ENCODE measurements around a stretch of chr1.

DNA sequence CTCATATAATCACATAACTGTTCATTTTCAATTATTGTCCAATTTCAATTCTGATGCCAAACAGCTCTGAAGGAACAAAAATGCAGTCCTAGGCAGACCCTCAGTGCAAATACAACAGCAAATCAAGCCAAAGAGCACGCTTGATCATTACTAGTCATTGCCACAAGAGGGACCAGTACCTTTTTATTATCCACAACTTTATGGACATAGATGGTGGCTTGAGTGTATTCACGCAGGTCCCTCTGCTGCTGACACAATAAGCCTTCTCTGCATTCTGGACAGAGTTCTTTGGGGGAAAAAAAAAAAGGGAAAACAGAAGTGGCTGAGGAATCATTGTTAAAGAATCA is 34.1 kb upstream of the RAP1GAP start:
- PRO-cap, 10 experiments: no peak in any of the 10 experiments

DNA sequence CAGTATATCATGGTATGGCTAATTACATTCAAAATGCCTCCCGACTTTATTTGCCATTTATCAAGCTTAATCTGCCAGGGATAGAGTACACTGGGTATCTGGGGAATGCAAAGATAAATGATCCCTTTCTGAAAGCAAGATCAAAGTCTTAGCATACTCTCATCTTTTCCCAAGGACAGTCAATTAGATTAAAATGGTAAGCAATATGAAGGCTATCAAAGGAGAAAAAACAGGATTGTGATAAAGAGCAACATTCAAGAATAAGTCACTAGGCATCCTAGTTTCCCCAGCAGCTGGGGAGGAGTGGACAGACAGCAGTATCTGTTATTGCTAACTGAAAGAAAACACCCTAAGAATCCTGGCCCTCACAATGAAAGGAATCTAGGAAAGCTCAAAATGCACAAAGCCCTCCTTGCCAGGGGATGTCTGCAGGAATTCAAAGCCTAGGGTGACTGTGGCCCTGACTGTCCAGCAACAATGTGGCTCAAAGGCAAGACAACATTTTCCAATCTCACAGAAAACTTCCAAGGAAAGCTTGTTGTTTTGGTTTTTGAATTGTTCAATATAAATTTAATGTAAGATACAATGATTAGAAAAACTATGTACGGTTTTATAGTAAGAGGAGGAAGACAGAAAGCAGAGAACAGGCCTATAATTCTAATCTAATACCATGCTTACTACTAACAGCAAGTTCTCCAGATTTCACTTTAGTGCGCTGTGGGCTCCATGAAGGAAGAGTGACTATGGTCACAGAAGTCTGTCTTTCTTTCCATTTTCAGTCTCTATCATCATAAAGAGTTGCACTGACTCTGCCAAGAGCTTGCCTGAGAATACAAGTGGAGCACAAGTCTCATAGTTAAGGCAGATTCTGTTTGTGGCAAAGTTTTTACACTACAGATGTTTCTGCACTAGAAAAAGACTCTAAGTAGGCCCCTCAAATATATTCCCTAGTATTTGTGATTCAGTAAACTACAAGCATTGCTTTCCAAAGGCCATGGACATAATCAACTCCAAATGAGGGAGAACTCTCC is 56.8 kb downstream of the USP48 start:
- PRO-cap, 10 experiments: no peak in any of the 10 experiments

- PRO-cap, 10 experiments: no peak in any of the 10 experiments
These were observed 15.4 kb downstream of the LDLRAD2 start for GRCh38 chr1:21827132-21828185.

- PRO-cap, 10 experiments: no peak in any of the 10 experiments
These were observed 40.3 kb downstream of the LDLRAD2 start for GRCh38 chr1:21852149-21853031.

- PRO-cap, 10 experiments: no peak in any of the 10 experiments
These were observed 35.6 kb downstream of the HSPG2 start for GRCh38 chr1:21901440-21901940.

- PRO-cap, 10 experiments: no peak in any of the 10 experiments
These were observed 33.0 kb downstream of the HSPG2 start for GRCh38 chr1:21904112-21904495.

GRCh38 chr1:21909309-21909489 is 27.9 kb downstream of the HSPG2 start:
- PRO-cap, 10 experiments: no peak in any of the 10 experiments

DNA sequence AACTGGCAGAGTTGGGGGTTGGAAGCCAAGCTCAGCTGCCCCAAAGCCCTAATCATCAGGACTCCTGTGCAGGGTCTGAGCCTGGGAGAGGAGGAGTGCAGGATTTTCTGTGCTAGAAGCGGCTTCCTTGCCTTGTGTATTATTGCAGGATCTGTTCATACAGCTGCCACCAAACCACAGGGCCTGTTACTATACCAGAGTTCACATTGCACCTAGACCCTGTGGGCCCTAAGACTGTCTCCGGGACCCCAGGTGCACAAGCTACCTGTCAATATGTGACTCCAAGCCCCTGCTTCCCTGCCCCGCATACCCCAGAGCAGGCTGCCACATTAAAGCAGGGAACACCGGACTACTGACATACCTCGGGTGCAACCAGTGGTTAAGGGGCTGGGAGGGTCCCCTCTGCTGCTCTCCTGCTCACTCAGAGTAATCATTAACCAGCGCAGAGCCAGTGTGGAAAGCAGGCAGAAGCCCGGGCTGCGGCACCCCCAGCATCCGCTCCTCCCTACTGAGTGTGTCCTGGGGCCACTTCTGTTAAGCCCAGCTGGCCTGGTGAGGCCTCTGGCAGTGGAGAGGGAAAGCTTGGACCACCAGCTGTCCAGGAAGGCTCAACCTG is 15.8 kb downstream of the HSPG2 start:
- PRO-cap, 10 experiments: peak in 1 of 10 experiments; most common plus-strand start position 537 of the sequence (in 1); most common minus-strand start position 354 of the sequence (in 1)

- PRO-cap, 10 experiments: no peak in any of the 10 experiments
These were observed 7.3 kb upstream of the HSPG2 start for GRCh38 chr1:21944365-21944826.

GRCh38 chr1:21973149-21973614 is 3.6 kb upstream of the CELA3B start:
- PRO-cap, 10 experiments: no peak in any of the 10 experiments

- PRO-cap, 10 experiments: no peak in any of the 10 experiments
These were observed 1.3 kb downstream of the CDC42 start for GRCh38 chr1:22053887-22054175.

- PRO-cap, 10 experiments: peak in 1 of 10 experiments; most common plus-strand start chr1:22120595 (in 1)
These were observed 22.1 kb downstream of the WNT4 start for GRCh38 chr1:22120510-22121492.

GRCh38 chr1:22262496-22262985 is 119.6 kb upstream of the WNT4 start:
- PRO-cap, 10 experiments: no peak in any of the 10 experiments

- PRO-cap, 10 experiments: no peak in any of the 10 experiments
These were observed 34.1 kb upstream of the C1QA start for GRCh38 chr1:22602286-22602690.

DNA sequence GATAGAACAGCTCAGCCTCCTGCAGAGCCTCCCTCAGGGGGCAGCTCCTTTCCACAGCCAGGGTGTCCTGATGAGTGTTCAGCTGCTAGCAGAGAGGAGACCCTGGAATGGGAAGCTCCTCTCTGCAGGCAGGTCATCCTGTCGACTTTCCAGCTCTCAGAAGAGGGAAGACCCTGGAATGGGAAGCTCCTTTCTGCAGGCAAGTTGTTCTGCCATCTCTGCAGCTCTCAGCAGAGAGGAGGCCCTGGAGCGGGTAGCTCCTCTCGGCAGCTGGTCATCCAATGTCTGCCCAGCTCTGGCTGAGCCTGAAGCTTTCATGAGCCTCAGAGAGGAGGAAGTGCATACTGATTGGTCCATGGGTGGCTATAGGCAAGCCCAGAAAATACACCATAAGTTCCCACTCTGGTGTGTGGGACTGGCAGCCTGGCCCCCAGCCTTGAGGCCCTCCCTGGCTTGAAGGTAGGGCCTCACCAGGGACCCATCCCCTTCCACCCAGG is 1.7 kb upstream of the C1QA start:
- PRO-cap, 10 experiments: peak in 1 of 10 experiments; most common minus-strand start position 287 of the sequence (in 1)

DNA sequence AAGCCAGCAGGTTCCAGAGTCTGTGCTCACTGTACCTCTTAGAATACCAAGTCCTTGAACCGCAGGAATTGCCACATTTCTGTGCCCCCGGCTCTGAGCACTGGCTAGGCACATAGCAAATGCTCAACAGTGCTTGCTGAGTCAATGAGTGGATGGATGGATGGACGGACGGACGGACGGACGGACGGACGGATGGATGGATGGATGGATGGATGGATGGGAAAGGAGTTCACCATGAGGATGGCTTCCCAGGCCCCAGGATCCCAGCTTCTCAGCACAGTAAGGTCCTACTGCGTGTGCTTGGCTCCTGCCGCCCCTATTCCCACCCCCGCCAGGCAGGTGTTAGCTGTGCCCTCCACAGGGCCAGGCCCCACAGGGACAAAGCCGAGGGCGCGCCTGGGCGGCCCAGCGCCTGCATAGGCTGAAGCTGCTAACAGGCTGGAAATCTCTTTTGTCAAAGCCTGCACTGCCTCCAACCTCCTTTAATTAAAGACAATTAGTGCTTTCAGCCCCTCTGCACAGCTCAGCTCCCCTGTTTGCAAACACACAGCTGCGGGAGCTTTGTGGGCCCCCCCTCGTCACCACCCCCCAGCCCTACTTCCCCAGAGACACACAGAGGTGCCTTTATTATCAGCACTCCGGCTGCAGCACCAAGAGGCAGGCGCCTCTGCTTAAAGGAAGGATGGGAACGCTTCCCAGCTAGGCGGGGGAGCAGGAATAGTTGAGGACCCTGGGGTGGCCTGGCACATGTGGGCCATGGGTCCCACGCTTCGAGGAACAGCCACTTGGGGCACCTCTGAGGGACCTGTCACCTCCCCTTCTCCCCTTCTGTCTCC is 95.9 kb downstream of the EPHB2 start:
- PRO-cap, 10 experiments: no peak in any of the 10 experiments

- PRO-cap, 10 experiments: no peak in any of the 10 experiments
These were observed 11.0 kb downstream of the KDM1A start for GRCh38 chr1:23030209-23030699.

DNA sequence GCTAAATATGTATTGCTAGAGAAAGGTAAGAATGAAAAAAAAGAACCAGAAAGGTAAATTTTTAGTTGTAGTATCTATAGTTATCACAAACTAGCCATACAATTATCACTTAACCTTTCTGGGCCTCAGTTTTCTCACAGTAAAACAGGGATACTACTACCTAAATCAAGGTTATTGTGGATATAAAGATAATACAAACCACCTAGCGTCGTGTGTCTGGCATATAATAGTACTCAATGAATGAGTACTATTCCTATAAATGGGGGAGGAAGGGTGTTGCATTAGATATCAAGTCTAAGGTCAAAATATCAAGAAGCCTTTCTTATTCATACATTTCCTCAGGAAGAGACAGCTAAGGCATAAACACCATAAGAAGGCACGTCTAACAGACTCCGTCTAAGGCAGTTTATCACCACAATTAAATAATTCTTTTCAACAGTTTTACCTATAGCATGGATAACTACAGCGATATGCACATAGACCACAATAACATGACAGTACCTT is 53.3 kb downstream of the HNRNPR start:
- PRO-cap, 10 experiments: no peak in any of the 10 experiments

DNA sequence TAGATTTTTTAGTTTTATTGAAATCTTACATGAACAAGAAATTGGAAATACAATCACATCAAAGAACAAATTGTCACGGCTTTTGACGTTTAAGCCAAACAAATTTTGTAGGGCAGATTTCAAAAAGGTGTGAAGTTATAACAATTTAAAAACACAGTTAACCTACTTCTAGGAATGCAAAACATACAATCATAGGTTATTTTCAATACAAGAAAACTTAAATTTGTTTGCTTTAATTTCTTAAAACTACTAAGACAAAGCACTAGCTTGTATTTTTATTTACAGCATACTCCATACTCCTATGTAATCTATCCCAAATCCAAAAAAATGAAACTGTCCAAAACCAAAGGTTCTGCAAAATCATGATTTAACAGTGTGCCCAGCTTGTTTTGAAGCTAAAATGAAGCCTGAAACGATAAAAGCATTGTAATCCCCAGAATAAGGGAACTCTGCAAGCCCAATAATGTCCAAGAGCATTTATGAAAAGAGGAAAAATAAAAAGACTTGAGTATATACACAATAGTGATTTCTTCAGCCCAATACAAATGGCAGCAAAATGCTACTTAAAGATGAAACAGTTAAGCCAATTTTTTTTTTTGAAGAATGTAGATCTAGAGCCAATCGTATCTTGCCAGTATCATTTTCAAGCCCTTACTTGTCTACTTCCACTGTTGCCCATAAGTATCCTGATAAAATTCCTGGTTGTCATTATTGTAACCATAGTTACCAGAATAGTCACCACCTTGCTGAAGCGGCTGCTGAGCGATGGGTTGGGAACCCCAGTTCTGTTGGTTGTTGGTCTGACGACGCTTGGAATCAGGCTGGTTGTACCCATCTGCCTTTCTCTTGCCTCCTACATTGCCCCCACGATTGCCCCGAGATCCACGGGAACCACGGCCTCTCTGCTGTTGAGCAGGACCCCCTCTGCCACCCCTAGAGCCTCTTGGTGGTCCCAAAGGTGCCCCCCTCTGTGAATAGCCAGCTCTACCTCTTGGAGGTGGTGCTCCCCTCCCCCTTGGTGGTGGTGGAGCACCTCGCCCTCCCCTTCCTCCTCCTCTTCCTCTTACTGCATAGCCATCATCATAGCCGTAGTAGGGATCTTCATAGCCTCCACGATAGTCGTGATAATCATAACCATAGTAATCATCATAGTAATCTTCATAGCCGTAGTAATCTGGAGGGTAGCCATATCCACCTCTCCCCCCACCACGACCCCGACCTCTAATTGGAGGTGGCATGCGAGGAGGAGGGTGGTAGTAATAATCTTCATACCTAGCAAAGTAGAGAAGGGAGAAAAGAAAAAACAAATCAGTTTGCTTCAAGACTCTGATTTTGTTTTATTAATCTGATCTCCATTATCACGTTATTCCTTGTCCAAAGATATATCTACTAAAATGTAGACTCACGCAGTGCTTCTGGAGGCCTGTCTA is 33.8 kb downstream of the HNRNPR start:
- PRO-cap, 10 experiments: peak in 1 of 10 experiments; most common minus-strand start position 1,062 of the sequence (in 1)

DNA sequence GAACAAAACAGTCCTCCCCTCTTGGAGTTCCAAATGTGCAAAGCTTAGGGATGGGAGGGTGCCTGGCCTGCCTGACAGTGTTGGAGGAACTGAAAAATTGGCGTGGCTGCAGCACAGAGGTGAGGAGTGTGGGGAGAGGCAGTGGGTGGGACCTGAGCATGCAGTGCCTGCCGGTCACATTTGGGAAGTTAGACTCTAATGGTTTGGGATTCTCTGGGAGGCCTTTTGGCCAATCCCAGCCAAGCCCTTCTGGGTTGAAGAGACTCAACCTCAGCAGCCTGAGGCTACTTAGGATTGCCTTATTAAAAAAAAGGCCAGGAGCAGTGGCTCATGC is 2.3 kb upstream of the TCEA3 start:
- PRO-cap, 10 experiments: peak in 2 of 10 experiments; most common minus-strand start position 91 of the sequence (in 2)

Data from Metastatic Breast Carcinoma in the Brain (tissue), 10 donors.